Measurements from ENCODE around the gene NDRG3.

DNA sequence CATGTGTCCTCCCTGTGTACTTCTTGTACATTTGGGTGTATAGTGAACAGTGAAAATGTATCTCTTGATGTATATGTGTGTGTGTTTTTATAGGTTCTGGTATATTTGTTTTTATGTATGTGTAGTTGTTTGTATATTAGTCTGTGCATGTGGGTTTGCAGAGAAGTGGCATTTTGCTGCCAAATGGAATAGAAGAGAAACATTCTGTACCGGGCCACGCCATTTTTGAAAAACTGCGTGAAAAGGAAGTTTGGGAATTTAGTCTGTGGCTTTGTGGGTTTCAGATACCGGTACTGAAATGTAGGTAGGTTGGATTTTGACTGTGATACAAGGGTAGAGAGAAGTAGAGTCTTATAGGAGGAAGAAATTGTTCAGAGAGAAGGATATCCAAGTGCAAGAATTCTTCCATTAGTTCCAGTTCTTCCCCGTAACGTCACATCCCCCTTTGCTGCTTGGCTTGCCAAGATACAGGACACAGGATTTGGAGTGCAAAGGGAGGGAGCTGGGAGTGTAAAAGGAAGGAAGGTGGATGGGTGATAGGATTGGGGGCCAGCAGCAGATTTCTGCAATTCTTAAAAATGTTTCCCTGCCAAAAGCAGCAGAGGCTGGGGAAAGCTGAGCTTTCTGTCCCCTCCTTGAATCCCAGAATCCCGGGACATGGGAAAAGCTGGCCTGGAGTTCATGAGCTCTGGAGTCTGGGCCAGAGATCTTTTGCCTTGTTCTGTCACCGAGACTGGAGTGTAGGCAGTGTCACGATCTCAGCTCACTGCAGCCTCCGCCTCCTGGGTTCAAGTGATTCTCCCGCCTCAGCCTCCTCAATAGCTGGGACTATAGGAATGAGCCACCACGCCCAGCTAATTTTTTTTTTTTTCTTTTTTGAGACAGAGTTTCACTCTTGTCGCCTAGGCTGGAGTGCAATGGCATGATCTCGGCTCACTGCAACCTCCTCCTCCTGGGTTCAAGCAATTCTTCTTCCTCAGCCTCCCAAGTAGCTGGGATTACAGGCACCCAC is 60.1 kb upstream of the EPB41L1 start:
- RRBS: 94% methylated on average over 4 of the region's 14 CpGs

GRCh38 chr20:36095781-36096628 is 58.5 kb upstream of the EPB41L1 start:
- RRBS: no CpG with 5 or more reads among the region's 13 CpGs

GRCh38 chr20:36125266-36125916 is 29.1 kb upstream of the EPB41L1 start:
- RRBS: no CpG with 5 or more reads among the region's 7 CpGs

GRCh38 chr20:36190470-36190878 is 35.9 kb downstream of the EPB41L1 start:
- RRBS: 92% methylated on average over 4 of the region's 8 CpGs

DNA sequence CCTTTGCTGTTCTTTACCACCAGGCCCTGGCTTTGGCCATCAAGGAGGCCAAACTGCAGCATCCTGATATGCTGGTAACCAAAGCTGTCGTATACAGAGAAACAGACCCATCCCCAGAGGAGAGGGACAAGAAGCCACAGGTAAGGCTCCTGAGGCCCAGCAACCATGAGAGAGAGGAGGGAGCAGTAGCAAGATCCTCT is 14.1 kb upstream of the AAR2 start:
- RRBS: no CpG with 5 or more reads among the region's 1 CpG

GRCh38 chr20:36254472-36254743 is 18.1 kb downstream of the AAR2 start:
- RRBS: no CpG with 5 or more reads among the region's 1 CpG

- RRBS: no CpG with 5 or more reads among the region's 10 CpGs
These were observed 86.7 kb upstream of the MYL9 start for GRCh38 chr20:36454498-36455082.

DNA sequence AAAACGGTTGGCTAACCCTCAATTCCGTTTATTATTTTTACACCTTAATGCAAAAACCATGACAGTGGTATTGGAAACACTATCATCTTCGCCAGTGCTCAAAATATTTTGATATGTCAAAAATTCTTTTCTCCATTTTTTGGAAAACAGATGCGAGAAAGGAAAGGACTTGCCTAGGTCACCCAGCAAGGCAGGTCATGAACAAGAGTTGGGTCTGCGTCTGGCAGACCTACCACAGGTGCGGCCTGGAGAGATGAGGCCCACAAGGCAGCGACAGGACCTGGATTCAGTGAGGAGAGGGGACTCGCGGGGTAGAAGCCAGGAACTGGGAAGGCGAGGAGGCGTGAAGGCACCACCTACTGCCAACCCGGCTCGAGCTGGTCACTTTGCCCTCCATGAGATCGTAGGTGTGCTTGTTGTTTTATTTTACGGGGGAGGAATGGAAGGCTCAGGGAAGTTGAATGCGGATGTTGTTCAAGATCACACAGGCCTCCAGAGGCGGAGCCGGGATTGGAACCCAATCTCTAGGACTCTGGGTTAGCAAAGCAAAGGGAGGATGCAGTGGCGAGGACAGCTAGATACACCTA is 80.8 kb upstream of the MYL9 start:
- RRBS: no CpG with 5 or more reads among the region's 19 CpGs

- RRBS: no CpG with 5 or more reads among the region's 5 CpGs
These were observed 73.6 kb upstream of the MYL9 start for GRCh38 chr20:36467587-36468203.

DNA sequence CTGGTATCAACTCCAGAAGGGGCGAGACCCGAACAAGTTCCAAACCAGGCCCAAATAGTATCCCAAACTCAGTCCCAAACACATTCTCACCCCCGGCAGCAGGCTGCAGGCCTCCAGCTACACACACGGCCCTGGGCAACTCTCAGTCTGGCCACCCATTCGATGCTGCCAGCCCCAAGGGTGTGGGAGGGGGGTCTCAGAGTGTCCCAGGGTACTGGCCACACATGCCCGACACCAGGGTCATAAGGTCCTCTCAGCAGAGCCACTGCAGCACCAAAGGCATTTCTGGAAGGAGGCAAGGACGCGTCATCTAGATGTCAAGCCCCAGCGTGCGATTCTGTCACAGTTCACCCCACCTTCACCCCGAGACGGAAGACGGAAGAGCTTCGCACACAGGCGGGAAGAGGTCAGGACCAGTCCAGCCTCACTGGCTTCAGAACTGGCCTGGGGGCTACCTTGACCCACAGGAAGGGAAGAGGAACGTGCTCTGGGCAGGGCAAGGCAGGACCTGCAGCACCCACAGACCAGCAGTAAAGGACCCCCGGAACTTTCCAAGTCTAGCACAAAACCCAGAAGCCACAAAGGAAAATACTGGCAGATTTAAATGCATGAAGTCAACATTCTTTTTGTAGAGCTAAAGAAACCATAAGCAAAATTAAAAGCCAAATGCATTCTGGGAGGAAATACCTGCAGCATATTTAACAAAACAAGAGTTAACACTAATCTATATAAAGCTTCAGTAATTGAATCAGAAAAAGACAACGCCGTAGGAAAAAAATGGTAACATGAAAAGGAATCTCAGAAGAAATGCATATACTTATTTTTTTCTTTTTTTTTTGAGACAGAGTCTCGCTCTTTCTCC is 9.7 kb downstream of the MYL9 start:
- RRBS: no CpG with 5 or more reads among the region's 20 CpGs

- RRBS: 1% methylated on average over 11 of the region's 100 CpGs
These were observed at the start of gene NDRG3 for GRCh38 chr20:36745383-36746560. Gene NDRG3 (minus strand): TSS chr20:36746090.

GRCh38 chr20:36784120-36784756 is 10.7 kb upstream of the DSN1 start:
- RRBS: no CpG with 5 or more reads among the region's 13 CpGs

GRCh38 chr20:36831142-36832016 is 32.0 kb downstream of the SOGA1 start:
- RRBS: no CpG with 5 or more reads among the region's 12 CpGs

GRCh38 chr20:36836632-36837130 is 26.7 kb downstream of the SOGA1 start:
- RRBS: no CpG with 5 or more reads among the region's 6 CpGs

- RRBS: no CpG with 5 or more reads among the region's 4 CpGs
These were observed 1.5 kb downstream of the SAMHD1 start for GRCh38 chr20:36949890-36950523.

DNA sequence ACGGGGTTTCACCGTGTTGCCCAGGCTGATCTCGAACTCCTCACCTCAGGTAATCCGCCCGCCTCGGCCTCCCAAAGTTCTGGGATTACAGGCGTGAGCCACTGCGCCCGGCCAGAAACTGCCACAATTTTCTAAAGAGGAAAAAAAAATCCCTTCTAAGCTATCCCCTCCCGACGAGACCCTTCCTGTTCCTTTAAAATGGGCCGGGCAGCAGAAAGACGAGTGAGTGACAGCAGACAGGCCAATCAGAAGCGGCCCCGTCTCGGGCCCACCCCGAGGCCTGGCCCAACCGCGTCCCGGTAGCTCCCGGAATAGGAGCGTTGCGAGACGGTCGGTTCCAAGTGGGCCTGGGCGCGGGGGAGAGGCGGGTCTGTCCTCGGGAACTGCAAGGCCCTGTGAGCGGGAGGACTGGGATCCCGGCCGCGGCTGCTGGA is 358 bp upstream of the RPN2 start:
- RRBS: 1% methylated on average over 17 of the region's 33 CpGs

DNA sequence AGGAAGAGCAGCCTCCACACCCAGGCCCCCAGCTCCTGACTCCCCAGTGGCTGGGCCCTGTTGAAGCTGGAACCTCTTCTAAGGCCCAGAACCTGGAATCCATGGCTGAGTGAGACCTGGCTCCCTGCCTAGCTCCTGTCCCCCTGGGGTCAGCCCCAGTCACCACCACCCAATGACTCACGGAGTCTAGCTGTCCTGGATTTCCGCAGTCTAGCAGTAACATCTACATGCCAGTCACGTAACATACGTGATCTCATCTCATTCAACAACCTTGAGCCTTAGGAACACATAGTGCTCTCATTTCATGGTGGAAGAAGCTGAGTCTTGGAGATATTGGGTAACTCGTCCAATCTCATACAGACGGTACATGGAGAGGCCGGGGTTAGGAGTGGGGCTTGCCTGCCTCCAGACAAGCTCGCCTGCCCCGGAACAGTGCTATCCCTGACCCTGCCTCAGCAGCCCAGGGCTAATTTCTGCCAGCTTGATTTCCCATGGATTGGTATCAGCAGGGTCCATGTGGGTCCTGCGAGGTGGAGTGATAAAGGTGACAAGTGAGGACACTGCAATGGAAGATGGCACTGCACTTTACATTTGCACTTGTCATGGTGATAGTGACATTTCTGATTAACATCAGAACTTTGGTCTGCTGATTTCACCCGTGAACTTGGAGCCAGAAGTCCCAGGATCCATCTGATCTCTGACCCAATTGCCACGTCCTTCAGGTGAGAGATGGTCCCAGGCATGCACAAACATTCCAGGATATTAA is 9.5 kb upstream of the GHRH start:
- RRBS: 86% methylated on average over 3 of the region's 12 CpGs

DNA sequence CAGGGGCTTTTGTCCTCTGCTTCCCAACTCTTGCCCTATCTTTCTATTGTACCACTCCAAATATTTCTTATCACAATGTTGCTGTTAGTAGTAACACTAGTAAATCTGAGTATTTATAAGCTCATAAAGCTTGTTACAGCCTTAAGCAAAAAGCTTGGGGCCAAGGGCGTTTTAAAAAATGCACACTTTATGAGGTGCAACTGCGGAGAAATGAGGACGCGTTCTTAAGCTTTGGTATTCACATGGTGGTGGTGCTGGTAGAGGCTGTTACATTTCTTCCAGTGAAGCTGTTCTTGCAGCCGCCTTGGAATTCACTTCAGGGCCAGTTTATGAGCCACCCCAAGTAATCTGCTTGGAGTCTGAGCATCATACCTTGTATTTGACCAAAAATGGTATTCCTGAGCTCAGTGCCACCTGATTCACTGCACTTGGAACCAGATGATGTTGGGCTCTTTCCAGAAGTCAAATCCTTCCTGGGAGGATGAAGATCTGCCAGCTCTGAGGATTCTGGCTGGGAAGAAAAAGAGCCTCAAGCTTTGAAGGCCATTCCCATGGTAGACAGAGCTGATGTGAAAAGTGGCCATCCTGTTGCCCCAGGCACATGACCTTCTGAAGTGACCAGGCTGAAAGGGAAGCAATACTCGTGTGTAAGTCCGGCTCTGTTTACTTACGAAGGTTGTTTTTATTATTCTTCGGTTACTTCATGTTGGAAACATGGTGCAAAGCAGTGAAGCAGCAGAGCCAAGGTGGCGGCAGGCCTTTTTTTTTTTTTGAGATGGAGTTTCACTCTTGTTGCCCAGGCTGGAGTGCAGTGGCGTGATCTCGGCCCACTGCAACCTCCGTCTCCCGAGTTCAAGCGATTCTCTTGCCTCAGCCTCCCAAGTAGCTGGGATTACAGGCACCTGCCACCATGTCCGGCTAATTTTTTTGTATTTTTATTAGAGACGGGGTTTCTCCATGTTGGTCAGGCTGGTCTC is 7.7 kb downstream of the MANBAL start:
- RRBS: no CpG with 5 or more reads among the region's 17 CpGs

Measured in BE2C (cell line).